Bronchial lymph node (tissue), 1 donor: ENCODE results near the gene IRF4.

DNA sequence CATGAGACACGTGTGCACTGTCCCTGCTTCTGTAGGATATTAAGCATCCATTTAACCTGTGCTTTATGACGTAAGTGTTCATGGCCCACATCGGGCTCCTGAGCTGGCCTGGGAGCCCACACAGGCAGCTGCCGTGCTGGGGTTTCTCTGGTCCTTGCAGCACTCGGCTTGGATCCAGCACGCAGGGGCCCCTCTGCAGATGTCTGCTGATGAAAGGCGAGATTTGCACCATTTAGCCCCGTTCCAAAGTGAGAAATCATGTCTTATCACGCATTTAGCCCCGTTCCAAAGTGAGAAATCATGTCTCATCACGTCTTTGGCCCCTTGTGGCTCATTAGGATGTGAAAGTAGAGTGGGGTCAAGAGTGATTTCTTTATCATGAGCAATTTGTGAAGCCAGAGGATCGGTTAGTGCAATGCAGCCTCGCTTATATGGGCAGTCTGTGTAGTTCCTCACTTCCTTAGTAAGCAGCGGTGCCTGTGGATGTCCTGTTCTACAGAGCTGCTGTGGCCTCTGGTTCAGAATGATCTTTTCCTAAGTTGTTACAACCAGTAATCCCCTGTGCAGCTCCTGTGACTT lies 25.4 kb downstream of the DUSP22 start:
- PRO-cap = no peak

- PRO-cap = no peak
Observed at GRCh38 chr6:320624-320974, 28.3 kb downstream of the DUSP22 start.

DNA sequence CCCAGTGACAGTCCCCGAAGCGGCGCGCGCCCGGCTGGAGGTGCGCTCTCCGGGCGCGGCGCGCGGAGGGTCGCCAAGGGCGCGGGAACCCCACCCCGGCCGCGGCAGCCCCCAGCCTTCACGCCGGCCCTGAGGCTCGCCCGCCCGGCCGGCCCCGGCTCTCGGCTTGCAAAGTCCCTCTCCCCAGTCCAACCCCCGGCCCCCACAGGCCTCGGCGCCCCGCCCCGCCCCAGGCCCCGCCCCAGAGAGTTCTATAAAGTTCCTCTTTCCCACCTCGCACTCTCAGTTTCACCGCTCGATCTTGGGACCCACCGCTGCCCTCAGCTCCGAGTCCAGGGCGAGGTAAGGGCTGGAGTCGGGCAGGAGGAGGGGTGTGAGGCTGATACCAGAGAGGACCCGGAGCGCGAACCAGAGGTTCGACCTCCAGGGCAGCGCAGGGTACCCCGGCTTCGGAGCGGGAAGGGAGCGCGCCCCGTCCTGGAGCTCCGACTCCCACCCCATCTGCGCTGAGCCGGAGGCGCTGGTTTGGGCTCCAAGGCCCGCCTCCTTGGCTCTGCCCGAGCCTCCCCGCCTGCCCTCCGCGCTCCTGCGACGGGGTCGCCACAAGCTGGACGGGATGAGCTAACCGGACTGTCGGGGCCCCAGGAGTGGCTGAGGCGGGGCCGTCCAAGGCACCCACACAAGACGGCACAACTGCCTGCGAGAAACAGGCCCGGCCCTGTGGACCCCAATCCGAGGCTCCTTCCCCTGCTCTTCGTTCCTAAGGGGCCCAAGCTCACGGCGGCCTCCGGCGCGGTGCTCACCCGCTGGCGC lies at the start of gene IRF4:
Gene IRF4, plus strand, starts transcription at position 285 of the 813 bp plus-strand sequence.
- PRO-cap = bidirectional peak, plus-strand start at position 285 of the sequence, minus-strand start at position 163 of the sequence

GRCh38 chr6:444853-445290 lies 53.3 kb downstream of the IRF4 start:
- PRO-cap = no peak

- PRO-cap = bidirectional peak, plus-strand start at chr6:710985, minus-strand start at chr6:710935; unidirectional peak, plus-strand start at chr6:710985; unidirectional peak, minus-strand start at chr6:711389; bidirectional peak, plus-strand start at chr6:711519, minus-strand start at chr6:711389
Observed at GRCh38 chr6:710461-711732, 18.0 kb upstream of the EXOC2 start.

DNA sequence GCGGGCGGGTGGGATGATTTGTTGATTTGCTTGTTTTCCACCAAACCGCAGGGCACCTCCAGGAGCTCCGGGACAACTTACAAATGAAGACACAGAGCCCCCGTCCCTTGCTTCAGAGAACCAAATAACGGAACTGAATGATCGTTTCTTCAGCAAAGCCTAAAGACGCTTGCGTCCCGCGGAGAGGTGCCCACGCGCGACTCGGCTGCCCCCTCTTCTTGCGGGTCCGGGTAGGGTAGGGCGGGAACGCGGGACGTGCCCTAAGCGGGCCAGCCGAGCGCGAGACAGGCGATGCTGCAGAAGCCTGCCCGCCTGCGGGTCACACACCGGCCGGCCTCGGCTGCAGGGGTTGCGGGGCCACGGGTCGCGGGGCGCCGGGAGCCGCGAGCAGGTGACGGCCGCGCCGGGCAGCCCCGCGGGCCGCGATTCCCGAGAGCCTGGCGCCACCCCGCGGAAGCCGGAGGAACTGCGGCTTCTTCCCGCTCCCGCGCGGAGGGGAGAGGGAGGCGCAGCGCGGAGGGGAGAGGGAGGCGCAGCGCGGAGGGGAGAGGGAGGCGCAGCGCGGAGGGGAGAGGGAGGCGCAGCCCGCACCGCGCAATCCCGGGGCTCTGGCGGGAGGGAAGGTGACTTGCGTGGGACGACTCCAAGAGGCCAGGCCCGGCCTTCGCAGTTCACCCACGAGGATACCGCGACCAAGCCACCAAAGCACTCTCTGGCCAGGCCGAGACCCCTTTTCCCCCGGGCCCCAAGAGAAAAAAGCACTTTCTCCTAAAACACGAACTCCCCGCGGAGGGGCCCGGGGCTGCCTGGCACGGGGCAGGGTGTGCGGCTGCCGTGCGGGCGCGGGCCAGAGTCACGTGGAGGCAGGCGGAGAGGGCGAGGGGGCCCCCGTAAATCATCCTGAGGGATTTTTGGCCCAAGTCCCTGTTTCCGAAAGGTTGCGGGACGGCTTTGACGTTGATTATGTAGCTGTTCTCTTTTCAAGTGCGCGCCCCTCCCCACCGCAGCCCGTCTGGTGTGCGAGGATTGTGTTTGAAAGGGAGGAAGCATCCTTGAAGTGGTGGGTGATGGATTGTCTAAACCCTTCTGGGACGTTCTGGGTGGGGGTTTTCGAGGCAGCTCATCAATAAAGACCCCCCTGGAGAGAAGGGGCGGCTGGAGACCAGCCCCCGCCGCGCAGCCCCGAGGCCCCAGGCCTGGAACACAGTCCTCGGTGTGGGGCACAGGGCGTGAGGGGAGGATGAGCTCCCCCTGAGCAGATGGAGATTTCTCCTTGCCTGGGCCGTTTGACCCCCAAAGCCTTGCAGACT lies 7.4 kb upstream of the FOXF2 start:
- PRO-cap = no peak

DNA sequence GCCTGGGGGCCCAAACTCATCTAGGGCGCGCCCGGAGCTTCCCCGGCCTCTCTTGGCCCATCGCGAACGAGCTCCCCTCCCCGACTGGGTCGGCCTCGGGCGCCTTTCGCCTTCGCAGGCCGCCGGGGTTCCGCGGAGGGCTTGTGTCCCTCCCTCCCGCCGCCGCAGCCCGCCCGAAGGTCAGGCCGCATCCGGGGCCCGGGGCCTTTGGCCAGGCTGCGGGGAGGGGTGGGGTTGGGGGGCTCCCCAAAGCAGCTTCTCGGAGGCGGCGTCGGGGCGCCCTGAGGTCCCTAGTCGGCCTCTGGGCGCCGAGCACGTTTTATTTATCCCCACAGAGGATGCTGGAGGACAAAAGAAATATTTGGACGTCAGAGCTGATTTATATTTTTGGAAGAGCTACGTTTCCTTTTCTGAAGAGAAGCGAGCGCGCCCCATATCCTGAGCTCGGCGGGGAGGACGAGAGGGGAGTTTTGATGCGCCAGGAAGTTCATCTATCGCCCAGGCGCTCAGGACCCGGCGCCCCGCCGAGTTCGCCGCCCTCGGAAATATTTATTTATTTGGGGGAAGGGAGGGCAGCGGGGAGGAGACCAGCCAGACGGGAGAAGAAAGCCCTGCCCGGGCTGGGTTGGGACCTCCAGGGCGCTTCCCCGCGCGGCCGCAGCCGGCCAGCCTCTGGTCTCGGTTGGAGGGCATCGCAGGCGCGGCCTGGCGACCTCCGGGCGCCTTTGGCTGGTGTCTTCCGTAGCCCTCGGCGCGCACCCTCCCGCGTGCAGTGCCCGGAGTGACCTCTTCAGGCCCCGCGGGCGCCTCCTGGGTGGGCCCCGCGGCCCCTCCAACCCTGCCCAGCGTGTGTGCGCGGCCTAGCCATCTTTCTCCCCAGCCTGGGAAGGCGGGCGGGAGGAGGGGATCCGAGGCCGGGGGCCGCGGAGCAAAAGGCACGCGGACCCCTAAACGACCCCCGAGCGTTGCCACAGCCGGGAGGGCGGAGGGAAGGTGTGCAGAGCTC lies 5.6 kb upstream of the FOXF2 start:
- PRO-cap = no peak

DNA sequence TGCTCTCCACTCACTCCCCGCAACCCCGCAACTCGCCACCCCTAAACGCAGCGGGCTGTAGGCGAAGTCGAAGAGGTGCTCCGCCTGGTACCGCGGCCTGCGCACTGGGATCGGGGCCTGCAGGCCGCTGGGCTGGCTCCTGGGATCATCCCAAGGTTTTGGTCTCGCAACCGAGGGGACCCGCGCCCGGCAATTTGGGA lies 4.7 kb upstream of the FOXF2 start:
- PRO-cap = no peak

DNA sequence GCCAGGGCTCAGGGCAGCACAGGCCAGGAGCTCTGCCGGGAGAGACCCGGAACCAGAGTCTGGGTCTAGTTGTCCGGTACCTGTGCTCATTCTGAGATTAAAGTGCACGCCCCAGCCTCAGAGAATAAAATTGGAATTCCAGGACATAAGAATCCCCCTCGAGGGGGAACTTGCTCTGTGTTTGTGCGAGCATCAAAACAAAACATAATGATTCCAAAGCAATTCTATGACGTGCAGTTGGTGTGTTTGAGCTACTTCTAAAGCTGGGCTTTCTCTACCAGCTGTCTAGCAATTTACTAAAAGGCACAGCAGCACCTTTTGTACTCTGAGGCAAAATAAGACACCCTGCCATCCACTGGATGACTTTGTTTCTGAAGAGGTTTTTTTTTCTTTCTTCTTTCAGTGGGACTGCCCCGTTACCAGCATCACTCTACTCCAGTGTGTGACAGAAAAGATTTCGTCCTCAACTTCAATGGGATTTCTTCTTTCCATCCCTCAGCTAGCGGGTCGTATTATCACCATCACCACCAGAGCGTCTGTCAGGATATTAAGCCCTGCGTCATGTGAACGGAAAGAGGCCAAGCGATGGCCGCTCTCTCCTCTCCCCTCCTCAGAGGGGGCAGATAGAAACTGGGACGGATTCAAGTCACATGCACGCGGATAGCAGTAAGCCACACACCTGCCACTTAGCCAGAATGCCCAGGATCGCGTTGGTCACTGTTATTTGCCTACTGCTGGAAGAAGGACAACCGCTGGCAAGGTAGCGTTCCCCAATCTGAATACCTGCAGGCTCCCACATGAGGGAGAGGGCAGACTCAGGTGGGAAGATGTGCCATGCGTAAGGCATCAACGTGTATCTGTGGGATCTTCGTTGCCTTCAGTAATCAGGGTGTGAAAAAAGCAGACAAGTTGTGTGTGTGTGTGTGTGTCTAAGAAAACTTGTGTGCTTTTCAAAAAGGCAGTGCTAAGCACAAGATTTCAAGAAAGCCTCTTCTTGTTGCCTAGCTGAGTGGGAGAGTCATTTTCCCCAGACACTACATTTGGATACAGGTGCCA lies 5.2 kb downstream of the FOXF2 start:
- PRO-cap = no peak

DNA sequence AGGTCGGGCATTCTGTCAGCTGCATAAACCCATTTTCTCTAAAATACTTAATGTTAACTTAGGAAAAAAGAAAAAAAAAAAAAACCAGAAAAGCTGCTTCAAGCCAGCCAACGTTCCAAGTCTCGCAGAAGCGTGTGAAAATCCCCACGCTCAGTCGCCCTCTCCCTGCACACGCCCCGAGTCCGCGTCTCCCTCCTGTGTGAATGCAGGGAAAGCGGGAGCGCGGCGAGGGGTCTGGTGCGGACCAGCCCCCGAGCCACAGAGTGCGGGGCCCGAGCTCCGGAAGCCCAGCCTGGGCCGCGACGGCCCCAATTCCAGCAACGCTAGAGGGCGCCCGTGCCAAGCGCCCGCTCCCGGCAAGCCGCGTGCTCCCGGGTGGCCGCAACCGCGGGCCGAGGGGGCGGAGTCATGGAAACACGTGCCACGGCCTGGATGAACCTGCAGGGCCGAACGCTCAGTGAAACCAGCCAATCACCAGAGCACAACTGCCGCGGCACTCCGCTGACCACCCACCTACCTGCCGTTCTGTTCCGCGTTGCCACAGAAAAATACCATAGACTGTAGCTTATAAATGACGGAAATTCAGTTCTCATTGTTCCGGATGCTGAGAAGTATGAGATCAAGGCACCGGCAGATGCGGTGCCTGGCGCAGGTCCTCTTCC lies 85.8 kb upstream of the FOXC1 start:
- PRO-cap = unidirectional peak, plus-strand start at position 460 of the sequence; unidirectional peak, plus-strand start at position 585 of the sequence

DNA sequence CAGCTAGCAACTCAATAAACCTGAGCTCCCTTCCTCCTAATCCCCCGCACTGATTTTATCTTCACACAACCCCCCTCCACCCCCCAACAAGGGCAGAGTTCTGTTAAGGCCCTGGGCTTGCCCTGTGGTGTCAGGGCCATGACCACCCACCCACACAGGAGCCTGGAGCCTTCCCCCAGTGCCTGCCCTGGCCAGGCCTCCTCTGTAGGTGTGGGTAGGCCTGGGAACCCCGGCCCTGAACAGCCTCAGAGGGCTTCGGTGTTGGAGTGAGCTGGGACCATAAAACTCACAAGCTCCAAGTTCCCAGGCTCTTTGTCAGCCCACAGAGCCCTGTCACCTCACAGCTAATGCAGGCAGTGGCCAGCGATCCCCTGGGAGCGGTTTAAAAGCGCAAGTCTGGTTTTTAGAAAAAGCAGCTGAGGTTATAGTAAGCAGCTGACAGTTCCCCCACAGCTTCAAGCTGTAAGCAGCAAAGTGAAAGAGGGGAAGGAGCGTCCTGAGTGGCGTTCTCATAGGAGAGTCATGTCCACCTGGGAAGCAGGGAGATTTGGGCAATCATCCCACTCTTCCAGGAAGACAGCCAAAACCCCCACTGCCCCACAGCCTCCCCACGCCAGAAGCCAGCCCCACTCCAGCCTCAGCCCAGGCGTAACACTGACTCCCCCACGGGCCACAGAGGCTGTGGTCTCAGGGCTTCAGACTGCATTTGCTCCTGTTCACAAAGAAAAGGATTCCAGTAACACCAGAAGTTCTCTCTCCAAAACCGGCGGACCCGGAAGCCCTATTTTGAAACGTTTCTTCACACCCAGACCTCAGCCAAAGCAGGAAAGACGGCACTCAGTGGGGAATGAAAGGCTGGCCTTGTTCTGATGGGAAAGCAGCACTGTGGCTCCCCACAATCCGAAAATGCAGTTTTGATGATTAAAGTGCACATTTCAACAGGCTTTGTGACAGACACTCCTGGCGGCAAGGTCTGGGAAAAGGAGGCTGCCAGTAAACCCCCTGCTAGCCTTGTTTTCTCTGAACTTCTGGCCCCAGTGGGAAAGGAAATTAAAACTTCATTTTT lies 34.3 kb upstream of the FOXC1 start:
- PRO-cap = unidirectional peak, plus-strand start at position 465 of the sequence

- PRO-cap = no peak
Observed at GRCh38 chr6:1606402-1607297, 3.1 kb upstream of the FOXC1 start.

- PRO-cap = no peak
Observed at GRCh38 chr6:1679406-1679900, 69.7 kb downstream of the FOXC1 start.

DNA sequence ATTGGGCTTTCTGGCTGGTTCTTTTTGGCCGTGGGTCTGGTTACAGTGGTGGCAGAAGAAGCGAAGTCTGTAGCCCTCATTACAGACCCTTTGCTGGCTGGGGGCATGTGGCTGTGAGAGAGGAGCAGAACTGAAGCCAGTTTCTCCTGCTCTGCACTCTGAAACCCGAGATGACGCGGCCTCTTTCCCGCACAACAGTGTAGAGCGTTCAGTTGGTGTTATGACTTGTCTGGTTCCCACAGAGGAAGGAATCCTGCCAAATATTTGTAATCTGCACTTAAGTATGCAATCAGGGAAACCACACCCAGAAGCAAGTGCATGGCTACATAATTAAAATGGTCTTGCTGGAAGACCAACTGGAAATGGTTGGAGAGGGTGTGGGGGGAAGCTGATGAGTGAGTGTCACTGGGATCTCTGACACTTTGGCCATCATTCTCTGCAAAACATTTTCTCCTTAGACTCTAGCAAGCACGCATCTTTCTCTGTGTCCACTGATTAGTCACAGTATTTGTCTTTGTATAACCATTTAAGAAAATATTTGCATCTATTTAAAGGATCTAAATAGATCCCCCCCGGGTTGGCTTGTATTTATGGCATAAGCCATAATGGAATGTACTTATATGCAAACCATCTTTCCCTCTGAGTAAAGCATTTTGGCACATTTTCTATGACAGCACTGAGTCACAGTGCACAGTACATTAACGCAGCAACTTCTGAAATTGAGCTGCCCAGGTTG lies 76.5 kb downstream of the FOXC1 start:
- PRO-cap = no peak

DNA sequence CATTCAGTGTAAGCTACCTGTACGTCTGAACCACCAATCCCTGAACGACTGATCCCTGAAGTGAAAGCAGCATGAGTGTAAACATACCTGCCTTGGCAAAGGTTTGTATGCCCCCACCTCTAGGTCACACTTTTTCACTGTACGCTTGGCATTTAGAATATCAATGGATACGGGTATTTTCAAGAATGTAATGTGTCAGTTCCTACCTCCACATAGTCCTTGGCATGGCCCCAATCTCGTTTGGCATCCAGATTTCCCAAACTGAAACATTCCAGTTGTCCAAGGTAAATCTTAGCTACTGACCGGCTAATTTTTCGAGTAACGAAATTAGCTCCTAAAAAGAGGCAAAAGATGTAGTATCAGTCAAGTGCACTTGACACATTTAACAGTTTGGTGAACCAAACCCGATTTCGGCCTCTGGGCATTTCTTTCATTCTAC lies 315.5 kb downstream of the GMDS start:
- PRO-cap = no peak

DNA sequence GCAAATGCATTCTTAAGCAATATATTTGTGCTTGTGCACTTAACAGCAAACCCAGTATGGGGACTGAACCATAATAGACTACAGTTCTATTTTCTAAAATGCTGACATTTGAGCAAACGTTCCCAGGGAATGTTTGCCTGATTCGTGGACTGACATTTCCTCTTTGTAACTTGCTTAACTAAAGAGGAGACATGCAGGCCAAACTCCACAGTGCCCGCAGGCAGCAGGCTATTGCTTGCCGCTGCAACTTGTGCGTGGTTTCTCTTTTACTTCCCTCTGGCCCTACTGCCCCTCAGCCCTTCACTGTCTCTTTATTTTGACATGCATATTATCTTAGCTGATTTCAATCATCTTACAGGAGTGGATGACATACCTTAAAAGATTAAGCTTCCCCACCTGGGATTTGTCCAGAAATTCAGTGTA lies 141.5 kb downstream of the GMDS start:
- PRO-cap = no peak

DNA sequence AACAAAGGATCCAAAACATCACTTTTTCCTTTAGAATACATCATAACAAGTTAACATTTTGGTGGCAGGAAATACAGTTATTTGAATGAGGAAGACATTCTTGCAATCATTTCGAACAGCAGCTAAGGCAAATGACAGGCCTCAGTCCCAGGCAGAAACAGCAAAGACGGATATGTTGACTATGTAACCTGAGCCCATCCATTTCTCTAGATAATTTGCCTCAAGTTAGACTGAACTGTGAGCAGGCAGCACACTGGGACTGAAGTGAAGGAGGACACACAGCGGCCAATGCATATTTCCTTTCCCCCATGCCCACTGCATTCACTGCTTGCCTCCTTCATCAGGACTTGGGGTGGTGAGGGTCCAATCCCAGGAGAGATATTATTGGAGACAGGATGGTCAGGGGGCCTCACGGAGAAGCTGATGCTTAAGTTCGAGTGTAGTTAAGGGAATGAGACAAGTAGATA lies 136.4 kb downstream of the GMDS start:
- PRO-cap = no peak

GRCh38 chr6:2112997-2114463 lies 131.9 kb downstream of the GMDS start:
- PRO-cap = no peak

GRCh38 chr6:2221847-2222046 lies 23.7 kb downstream of the GMDS start:
- PRO-cap = no peak

GRCh38 chr6:2304718-2305179 lies 59.3 kb upstream of the GMDS start:
- PRO-cap = no peak